HTERT-HM (cell line): ENCODE measurements around the genes NDUFAB1 and CHP2.

DNA sequence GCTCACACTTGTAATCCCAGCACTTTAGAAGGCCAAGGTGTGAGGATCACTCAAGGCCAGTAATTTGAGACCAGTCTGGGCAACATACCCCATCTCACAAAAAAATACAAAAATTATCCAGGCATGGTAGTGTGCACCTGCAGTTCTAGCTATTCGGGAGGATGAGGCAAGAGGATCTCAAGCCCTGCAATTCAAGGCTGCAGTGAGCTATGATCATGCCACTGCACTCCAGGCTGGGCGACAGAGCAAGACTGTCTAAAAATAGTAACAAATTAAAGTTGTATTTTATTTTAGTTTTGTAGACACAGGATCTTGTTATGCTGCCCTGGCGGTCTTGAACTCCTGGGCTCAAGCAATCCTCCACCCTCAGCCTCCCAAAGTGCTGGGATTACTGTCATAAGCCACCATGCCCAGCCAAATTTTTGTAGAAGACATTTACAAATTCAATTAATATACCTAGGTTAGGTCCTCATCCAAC lies 18.2 kb downstream of the USP31 start:
- RRBS, result no CpG with 5 or more reads among the region's 3 CpGs

DNA sequence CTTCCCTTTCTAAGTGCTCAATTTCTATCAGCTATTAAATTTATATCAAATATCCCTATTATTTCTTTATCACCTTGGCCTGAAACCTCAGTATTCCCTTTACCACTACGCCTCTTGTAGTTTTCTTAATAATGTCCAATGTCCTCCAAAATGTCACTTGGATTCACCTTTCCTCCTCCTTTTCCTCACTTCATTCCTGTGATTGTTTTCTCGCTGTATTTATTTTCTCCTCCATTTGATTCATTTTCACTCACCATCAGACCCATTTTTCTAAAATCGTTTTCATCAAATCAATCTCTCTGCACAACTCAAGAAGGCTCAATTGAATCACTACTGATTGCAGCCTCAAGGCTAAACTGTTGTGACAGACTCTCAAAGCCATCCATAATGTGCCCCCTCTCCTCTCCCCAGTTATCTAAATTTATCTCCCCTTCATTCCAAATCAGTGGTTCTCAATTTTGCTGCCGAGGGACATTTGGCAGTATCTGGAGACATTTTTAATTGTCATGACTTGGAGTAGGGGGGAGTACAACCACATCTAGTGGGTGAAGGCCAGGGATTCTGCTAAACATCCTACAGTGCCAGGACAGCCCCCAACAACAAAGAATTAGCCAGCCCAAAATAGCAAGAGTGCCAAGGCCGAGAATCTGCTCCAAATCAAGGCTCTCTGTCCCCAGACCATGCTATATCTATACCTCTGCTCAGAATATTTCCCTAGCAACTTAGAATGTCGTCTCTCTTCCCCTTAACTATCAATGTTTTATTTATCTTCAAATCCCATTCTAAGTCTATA lies 9.2 kb downstream of the USP31 start:
- RRBS, result no CpG with 5 or more reads among the region's 6 CpGs

GRCh38 chr16:23469840-23470450 lies 17.0 kb upstream of the COG7 start:
- RRBS, result 80% methylated on average over 3 of the region's 8 CpGs

DNA sequence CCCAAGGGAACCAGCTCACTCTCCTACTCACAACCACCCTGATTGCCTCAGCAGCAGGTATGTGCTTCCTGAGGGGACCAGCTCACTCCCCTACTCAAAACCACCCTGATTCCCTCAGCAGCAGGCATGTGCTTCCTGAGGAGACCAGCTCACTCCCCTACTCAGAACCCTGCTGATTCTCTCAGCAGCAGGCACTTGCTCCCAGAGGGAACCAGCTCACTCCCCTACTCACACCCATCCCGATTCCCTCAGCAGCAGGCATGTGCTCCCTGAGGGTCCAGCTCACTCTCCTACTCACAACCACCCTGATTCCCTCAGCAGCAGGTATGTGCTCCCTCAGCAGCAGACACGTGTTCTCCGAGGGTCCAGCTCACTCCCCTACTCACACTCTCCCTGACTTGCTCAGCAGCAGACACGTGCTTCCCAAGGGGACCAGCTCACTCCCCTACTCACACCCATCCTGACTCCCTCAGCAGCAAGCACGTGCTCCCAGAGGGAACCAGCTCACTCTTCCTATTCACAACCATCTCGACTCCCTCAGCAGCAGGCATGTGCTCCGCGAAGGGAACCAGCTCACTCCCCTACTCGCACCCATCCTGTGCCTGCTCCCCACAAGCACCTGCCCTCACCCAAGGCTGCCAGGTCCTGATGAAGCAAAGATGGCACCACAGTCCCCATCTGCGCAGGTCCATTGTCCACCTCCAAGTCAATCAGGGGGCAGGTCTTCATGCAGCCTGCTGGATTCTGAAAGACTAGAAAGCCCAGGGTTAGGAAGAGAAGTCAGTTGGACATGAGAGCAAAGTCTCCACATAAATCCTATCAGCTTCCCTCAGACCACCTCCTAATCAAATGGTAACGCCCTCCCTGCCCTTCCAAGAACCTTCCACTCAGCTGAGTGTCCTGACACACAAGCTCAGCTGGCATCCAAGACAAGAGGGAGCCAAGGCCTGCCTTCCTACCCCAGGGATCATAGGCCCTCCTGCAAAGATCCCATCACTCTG lies 26.4 kb upstream of the COG7 start:
- RRBS, result no CpG with 5 or more reads among the region's 11 CpGs

DNA sequence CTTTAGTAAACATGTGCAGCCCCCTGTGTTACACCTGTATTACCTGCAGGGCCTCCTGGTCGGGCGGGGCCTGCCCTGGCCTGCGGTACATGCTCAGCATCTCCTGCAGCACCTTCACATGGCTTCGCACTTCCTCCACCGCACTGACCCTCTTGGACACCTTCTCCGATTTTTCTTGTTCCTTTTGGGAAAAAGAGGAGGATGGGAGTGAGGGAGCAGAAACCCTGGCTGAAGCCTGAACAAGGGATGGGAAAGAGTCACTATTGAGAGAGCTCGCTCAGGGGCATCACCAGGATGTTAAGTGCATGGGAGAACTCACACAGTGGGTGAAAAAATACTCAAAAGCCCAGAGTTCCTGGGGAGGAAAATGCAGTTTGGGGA lies 24.3 kb downstream of the GGA2 start:
- RRBS, result no CpG with 5 or more reads among the region's 7 CpGs

- RRBS, result no CpG with 5 or more reads among the region's 7 CpGs
Measured at GRCh38 chr16:23486353-23487035, 23.8 kb downstream of the GGA2 start.

GRCh38 chr16:23495424-23495816 lies 14.9 kb downstream of the GGA2 start:
- RRBS, result no CpG with 5 or more reads among the region's 2 CpGs

GRCh38 chr16:23573801-23574365 lies 16.4 kb downstream of the UBFD1 start:
- RRBS, result no CpG with 5 or more reads among the region's 6 CpGs

DNA sequence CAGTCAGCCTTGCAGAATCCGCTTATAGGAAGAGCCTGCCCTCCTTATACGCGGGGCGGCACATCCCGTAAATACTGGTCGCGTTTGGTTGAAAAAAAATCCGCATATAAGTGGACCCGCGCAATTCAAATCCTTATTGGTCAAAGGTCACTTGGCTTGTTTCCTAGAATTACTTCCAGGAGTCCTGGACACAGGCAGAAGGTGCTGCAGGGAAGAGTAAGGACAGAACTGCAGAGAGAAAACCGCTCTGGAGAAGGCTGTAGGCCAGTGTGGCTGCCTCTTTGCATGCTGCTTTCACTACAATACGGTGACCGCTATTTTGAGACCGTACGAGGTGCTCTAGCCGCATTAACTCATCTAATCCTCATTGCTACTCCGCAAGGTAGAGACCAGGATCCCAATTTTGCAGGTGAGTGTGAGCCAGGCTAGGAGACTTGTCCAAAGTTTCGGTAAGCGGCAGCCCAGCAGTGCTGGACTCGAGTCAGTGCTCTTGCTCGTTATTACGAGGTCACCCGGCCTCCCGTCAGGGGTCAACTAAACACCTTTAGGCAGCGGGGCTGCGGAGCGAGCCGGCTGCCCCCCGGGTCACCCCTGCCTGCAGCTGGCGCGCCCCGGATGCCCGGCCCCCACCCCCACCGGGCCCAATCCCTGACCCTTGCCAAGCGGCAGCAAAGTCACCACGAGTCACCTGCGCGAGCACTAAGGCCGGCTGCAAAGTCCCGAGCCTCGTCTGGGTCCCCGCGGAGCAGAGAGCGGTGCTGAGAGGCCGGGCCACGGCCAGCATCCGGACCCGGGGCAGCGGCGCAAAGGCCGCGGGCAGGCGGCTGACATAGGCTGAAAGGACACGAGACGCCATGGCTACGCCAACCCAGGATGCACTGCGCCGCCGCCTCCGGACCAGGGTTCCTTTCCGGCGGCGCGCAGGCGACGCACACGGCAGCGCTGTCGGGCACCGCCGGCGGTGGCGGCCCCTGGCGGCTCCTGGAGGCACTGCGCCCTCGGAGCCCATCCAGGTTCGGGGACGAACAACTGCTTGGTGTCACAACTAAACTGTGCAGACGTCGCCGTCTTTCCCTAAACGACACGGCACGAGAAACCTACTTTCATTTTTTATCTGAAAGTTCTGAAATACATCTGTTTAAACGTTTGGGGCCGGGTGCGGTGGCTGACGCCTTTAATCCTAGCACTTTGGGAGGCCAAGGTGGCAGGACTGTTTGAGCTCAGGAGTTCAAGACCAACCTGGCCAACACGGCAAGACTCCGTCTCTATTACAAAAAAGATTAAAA lies at the start of gene NDUFAB1:
Gene NDUFAB1 (minus strand): TSS at position 882 of the 1,286 bp plus-strand sequence.
- RRBS, result 1% methylated on average over 40 of the region's 90 CpGs

- RRBS, result 6% methylated on average over 32 of the region's 73 CpGs
Measured at GRCh38 chr16:23754462-23755249, at the start of gene CHP2. CHP2 (plus strand) TSS chr16:23755026.

DNA sequence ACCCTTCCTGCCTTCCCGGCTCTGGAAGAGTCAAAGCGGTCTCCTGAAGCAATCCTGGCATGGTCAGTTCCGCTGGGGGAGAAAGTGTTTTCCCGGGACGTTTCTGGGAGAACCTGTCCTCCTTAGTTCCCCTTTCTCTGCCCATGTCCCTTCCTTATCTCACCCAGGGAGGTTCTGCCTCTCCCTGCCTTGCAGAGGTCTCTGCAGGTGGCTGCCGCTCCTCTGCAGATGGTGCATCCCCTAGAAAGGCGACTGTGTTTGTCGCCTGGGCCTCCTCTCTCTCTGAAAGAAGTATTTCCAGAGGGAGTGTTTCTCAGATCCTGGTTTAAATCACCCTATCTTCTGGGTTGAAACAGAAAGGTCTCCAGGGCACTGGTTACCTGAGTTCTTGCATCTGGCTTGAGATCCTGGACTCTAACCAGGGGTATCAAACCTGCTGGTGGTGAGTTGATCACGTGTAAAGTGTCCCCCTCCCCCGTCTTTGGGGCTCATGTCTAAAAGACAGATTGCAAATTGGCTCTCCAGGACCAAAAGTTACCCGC lies 1.9 kb downstream of the PRKCB start:
- RRBS, result 18% methylated on average over 4 of the region's 11 CpGs

DNA sequence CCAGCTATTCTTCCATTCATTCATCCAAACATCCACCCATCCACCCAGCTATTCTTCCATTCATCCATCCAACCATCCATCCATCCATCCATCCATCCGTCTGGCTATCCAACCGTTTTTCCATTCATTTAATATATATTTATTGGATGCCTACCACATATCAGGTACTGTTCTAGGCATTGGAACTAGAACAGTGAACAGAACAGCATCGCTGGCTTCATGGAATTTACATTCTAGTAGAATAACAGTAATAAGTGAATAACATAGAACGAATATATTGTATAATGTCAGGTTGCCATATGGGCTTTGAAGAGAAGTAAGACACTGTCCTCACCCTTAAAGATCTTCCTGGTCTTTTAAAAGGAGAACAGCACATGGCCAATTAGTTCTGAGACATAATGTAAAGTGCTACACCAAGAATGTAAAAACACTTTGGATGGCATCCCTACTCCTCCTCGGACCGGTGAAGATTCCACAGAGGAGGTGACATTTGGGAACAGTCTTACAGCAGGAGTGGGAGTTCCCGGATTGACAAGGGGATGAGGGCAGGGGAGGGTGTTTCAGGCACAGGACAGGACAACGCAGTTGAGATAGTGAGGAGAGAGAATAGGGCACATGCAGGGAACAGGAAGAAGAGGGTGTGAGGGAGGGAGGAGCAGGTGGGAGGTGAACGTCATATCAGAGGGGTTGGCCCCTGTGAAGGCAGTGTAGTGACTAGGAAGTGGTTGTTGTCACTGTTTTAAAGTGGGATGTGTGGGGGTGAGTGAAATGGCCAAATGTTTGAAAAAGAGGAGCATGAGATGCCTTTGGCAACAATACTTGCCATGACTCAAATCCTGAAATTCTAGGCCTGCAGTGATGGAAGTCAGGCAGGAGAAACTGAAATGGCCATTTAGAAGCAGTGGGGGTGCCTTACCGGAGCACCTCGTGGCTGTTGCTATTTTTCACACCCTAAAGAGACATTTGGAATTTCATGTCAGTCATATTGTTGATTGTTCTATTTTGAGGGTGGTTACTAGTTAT lies 12.0 kb downstream of the PRKCB start:
- RRBS, result 19% methylated on average over 2 of the region's 11 CpGs

DNA sequence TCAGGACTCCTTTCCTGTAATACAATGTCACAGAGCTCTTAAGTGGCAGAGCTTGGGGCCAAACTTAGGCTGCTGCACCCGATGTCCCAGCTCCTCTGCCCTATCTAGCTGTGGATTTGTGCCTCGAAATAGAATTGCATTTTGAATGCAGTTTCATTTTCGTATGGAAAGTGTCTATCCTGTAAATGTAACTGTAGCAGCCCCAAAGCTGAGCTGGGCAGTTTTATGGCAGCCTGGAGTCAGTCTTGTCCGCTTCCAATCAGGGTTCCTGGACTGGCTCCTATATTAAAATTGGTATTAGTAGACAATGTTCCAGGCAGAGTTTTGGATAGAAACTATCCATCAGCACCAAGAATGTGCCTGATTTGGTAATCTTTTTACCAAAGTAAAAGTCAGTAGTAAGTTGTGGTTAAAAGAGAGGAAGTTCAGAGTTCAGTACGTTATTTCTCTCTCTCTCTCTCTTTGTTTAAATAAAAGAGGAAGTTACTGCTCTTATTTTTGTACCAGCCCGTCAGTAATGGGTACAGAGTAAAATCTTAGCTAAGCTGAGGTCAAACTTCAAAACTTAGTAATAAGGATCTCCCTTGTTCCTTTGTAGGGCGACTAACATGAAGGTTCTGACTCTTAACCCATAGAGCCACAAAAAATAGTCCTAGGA lies 27.8 kb downstream of the PRKCB start:
- RRBS, result no CpG with 5 or more reads among the region's 7 CpGs

DNA sequence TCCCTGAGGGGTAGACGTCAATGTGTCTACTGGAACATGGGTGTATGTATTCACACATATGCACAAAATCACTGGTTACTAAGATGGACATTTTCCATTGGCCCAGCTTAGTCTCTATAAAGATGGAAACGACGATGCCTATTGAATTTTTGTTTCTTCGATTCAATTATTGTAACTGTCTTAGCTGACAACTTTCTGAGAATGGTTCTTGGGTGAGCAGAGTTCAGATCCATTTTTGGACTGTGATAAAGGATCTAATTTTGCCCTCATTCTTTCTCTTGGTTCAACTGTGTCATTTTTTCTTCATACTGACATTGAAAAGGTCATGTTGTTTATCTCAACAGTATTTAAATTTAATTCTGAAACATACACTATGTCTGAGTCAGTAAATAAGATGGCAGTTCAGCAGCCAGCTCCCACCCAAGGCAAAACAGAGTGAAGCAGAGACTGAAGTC lies 64.8 kb upstream of the CACNG3 start:
- RRBS, result no CpG with 5 or more reads among the region's 4 CpGs

- RRBS, result no CpG with 5 or more reads among the region's 2 CpGs
Measured at GRCh38 chr16:24216557-24217218, 39.4 kb upstream of the CACNG3 start.

DNA sequence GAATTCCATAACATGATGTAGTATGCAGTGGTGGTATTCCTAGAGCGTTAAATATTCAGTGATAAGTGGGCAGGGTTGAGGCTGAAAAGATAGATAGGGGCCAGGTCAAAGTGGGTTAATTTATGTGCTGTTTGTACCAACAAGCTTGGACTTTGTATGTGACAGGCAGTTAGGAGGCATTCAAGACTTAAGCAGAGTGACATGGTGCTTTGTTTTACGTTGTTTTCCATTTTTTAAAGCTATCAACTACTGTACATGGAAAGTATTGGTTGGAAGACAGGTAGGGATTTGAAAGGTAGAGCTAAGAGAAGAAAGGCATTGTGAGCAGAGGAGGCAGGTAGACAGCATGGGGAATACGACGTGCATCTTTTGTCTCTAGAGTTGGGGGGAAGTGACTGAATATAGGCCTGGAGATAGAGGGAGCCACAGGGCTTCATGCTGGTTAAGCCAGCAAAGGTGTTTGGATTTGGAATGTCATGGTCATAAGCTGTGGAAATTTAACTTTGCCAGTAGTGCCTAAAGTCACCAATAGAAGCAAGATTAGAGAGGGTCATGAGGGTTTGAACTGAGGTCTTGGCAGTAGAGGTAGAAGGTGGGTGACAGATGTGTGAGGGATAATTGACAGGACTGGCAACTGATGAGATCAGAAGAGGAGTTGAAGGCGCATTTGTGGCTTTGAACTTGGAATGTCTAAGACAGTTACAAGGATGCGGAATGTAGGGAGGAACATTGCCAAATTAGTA lies 29.9 kb downstream of the TNRC6A start:
- RRBS, result no CpG with 5 or more reads among the region's 6 CpGs

DNA sequence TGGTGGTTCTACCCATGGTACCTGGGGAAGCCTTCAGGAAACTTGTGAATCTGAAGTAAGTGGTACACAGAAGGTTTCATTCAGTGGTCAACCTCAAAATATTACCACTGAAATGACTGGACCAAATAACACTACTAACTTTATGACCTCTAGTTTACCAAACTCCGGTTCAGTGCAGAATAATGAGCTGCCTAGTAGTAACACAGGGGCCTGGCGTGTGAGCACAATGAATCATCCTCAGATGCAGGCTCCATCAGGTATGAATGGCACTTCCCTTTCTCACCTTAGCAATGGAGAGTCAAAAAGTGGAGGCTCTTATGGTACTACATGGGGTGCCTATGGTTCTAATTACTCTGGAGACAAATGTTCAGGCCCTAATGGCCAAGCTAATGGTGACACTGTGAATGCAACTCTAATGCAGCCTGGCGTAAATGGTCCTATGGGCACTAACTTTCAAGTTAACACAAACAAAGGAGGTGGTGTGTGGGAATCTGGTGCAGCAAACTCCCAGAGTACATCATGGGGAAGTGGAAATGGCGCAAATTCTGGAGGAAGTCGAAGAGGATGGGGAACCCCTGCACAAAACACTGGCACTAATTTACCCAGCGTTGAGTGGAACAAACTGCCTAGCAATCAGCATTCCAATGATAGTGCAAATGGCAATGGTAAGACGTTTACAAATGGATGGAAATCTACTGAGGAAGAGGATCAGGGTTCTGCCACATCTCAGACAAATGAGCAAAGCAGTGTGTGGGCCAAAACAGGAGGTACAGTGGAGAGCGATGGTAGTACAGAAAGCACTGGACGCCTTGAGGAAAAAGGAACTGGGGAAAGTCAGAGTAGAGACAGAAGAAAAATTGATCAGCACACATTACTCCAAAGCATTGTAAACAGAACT lies 55.6 kb upstream of the SLC5A11 start:
- RRBS, result no CpG with 5 or more reads among the region's 9 CpGs

- RRBS, result no CpG with 5 or more reads among the region's 5 CpGs
Measured at GRCh38 chr16:24794275-24794812, 51.4 kb upstream of the SLC5A11 start.

GRCh38 chr16:24968491-24968995 lies 46.6 kb downstream of the ARHGAP17 start:
- RRBS, result no CpG with 5 or more reads among the region's 14 CpGs

DNA sequence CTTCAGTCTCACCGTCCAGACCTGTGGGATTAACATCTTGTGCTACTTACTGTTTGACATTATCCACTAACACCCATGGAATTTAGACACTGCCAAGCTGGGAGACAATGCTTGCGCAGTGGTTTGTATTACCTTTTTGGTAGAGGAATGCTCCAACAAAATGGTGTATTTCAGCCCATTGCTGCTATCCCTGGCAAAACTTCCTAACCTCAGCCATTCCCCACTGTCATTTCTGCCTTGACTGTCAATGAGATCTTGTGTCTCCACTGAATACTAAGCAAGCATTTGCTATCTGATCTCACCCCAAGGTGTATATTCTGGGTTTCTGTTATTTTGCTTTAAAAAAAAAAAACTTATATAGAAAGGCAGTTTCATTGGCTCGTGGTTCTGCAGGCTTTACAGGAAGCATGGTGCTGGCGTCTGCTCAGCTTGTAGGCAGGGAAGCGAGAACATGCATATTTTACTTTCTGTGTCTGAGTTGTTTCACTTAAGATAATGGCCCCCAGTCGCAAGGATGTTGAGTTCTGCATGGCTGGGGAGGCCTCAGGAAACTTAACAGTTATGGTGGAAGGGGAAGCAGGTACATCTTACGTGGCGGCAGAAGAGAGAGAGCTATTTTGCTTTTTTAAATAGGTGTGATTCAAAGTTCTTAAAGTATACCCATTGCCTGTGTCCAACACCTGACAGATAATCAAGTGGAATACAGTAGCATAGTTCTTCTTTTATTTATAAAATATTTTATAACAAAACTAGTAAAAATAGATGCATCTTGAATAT lies 15.2 kb upstream of the ARHGAP17 start:
- RRBS, result no CpG with 5 or more reads among the region's 8 CpGs